Vermiform appendix (tissue), 1 donor: ENCODE results near the gene MTSS2.

GRCh38 chr16:70526379-70527078 lies 2.9 kb downstream of the SF3B3 start:
- PRO-cap = no peak

- PRO-cap = no peak
Observed at GRCh38 chr16:70537831-70538235, 14.2 kb downstream of the SF3B3 start.

DNA sequence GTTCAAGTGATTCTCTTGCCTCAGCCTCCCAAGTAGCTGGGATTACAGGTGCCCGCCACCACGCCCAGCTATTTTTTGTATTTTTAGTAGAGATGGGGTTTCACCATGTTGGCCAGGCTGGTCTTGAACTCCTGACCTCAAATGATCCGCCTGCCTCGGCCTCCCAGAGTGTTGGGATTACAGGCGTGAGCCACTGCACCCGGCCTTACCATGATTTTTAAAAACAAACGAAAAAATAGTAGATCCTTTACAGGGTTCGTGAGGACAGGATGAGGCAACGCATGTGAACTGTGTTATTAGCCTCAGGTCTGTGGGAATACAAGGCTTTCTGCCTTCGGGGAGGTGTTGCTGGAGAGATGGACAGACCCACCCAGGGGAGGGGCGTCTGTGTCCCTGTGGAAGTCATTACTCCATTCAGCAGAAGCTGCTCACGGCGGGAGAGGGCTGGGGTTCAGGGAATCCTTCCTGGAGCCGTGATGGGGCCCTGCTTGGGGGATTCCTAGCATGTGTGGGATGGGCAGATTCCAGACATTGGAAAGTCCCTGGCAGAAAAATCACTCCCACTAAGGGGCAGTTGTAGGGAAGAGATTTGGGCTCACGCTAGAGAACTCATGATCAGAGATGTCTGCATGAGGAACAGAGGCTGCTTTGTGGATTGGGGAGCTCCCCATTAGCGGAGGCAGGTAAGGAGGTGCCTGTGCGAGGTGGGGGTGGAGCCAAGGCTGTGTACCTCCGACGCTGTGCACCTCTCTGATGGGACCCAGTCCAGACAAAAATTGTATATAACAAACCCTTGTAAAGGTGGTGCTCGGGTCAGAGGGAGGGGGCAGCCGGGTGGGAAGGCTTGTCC lies 56.4 kb upstream of the IL34 start:
- PRO-cap = bidirectional peak, plus-strand start at position 618 of the sequence, minus-strand start at position 312 of the sequence

GRCh38 chr16:70618326-70619027 lies 27.9 kb upstream of the IL34 start:
- PRO-cap = no peak

GRCh38 chr16:70673851-70674653 lies 11.8 kb downstream of the MTSS2 start:
- PRO-cap = no peak

DNA sequence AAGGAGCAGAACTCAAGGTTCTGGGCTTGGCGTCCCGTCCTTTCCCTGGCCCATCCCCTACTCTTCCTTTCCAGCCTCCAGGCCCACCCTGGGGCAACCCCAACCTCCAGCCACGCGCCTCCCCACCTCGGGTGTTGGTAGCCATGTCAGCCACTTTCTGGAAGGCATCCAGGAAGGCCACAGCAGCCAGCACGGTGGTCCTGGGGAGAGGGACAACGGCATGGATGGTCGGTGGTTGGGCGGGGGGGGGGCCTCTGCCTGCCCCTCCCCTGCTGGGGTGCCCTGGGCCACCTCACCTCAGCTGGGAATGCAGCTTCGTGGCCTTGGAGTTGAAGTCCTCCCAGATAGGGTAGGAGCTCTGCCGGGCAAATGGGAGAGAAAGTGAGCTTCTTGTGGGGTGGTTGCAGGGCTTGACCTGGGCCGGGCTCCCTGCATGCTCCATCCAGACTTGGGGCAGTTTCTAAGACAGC lies 5.2 kb downstream of the MTSS2 start:
- PRO-cap = no peak

GRCh38 chr16:70685485-70686506 lies at the start of gene MTSS2:
Gene MTSS2 (minus strand): TSS chr16:70686053.
- PRO-cap = unidirectional peak, plus-strand start at chr16:70685578; bidirectional peak, plus-strand start at chr16:70686237, minus-strand start at chr16:70686053

- PRO-cap = no peak
Observed at GRCh38 chr16:70688910-70689402, 3.1 kb upstream of the MTSS2 start.

DNA sequence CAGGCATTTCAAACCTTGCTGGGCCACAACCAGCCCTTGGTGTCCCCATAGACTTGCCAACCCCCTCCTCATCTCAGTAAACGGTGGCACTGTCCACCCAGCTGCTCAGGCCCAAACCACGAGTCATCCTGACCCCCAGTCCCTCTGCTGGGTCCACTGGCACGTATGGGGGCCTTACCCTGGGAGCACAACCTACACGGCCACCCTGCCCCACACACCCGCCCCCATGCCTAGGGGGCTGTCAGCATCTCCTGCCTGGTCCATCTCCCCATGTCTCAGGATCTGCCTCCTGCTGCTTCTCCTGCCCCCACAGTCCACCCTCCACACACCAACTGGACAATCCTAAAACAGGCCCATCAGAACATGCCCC lies 15.5 kb upstream of the MTSS2 start:
- PRO-cap = no peak

- PRO-cap = no peak
Observed at GRCh38 chr16:70709592-70710059, 23.8 kb upstream of the MTSS2 start.

GRCh38 chr16:70724147-70724619 lies 38.3 kb upstream of the MTSS2 start:
- PRO-cap = no peak

GRCh38 chr16:70724620-70725766 lies 39.1 kb upstream of the MTSS2 start:
- PRO-cap = no peak

GRCh38 chr16:70735082-70735862 lies 49.4 kb upstream of the MTSS2 start:
- PRO-cap = no peak

- PRO-cap = bidirectional peak, plus-strand start at chr16:70737855, minus-strand start at chr16:70737729
Observed at GRCh38 chr16:70737439-70738383, 51.9 kb upstream of the MTSS2 start.

- PRO-cap = no peak
Observed at GRCh38 chr16:70744422-70744951, 56.5 kb downstream of the VAC14 start.

- PRO-cap = no peak
Observed at GRCh38 chr16:71385232-71385671, 26.7 kb downstream of the CALB2 start.

GRCh38 chr16:71441505-71441942 lies 330 bp downstream of the TLE7 start:
- PRO-cap = no peak

DNA sequence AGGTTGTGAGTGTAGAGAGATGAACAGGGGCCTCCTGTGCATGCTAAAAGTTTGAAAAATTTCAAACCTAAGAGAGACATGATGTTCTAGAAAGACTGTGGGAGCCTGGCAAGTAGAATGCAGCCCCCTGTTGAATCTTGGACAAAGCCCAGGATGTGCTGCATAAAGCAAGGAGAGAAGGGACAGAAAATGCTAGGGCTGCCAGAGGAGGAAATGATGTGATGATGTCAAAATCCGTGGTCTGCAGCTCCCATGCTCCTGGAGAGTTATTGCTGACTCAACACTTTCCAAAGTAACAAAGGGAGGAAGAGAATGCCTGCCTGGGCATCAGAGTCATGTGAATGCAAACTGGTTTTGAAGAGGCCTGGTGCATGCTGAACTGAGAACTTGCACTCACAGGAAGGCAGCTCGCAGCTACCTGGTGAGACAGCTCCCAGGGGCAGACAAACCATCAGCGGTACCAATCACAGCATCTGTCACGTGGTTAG lies 2.7 kb downstream of the MARVELD3 start:
- PRO-cap = no peak

GRCh38 chr16:71859908-71860843 lies 14.4 kb downstream of the ATXN1L start:
- PRO-cap = no peak

GRCh38 chr16:71896562-71897470 lies 1.5 kb downstream of the IST1 start:
- PRO-cap = unidirectional peak, minus-strand start at chr16:71897116